Ishikawa (cell line): ENCODE measurements around a stretch of chr15.

GRCh38 chr15:62067491-62068078 is 808 bp downstream of the C2CD4A start:
- RRBS, result 2% methylated on average over 23 of the region's 66 CpGs

DNA sequence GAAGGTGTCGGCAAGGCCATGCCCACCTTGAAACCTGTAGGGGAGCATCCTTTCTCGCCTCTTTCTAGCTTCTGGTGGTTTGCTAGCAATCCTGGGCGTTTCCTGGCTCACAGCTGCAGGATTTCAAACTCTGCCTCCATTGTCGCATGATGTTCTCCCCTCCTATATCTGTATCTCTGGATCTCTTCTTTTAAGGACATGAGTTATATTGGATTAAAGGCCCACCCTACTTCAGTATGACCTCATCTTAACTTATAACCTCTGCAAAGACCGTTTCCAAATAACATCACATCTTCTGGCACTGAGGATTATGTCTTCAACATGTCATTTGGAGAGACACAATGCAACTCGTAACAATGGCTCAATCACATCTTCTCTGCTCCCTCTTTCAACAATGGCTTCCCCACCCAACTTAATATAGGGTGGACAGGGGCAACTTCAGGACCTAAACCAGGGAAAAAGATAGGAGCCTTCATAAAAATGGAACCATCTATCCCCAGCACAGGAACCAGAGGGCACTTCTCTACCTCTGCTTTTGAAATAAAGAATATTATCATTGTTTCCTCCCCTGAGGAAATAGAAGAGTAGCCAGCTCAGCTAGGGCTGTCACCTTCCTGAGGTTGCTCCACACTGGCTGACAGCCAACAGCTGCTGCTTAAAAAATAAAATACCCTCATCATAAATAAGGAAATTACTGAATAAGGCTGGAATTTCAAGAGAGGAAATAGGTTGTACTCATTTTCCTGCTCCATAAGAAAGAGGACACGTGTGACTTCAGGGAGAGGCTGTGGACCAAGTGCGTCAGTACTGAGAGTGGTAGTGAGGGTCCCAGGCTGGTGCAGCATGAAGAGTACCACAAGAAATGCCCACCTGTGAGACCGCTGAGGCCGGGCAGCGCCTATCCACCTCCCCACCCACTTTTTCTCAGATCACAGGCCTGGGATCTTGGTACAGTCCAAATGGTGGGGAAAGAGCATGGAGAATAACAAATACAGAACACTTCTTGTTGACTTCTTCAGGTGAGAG is 7.9 kb upstream of the C2CD4B start:
- RRBS, result no CpG with 5 or more reads among the region's 11 CpGs

DNA sequence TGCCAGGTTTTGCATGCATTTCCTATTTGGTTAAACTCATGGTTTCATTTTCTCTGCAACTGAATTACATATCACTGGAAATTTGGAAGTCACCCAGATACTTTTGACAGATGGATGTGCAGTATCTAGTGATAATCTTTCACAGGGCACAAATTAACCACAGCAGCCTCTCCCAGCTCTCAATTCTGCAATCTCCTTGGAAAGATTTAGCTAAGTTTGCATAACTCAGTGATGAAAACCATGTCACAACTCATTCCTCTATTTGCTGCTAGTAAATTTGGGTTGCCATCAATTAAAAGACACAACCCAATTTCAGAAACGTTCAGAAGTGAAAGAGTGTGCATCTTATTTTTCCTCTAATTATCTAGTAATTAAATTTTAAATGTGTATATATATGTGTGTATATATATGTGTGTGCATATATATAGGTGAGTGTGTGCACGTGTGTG is 162.2 kb upstream of the TPM1 start:
- RRBS, result no CpG with 5 or more reads among the region's 2 CpGs

DNA sequence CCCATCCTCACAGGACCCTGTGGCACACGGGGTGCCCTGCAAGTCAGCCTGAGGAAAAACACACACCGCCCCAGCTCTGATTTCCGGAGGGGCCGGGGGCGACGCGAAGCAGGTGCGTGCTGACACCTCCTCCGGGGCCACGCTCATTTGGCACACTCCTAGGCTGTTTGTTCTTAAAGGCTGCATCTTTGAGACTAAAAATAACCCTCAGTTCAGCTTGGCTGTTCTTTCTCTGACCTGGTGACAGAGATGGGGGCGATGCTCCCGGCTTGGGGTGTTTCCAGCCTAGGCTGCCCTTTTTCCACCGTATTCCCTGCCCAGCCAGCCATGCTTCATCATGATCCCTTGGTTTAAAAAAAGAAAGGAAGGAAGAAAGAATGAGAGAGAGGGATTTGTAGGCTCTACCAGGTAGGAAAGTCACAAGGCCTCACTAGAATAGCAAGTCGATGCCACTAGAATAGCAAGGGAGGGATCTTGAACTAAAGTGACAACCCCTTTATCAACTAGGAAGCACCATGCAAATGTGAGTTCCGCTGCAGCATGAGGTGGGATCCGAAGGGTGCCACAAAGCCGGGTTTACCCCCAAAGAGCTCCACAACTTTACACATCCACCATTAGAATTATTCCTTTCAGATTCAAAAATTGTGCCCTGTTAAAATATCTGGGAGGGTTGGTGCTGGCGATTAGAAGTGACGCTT is 141.3 kb upstream of the TPM1 start:
- RRBS, result 96% methylated on average over 9 of the region's 19 CpGs

DNA sequence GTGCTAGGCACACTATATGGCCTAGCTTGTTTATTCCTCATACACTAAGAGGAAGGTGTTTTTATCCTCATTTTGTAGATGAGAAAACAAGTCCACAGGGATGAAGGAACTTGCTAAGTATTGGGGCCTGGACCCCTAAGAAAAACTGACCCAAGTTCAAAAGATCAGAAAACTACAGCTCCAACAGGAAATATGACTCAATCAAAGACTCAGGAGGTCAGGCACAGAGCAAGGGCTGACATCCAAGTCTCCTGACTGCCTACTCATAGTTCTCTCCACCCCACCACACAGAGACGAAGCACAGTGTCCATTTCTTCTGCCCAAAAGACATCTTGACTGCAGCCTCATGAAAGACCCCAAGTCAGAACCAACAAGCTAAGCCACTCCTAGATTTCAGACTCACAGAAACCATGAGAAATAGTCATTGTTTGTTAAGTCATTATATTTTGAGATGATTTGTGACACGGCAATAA is 26.9 kb upstream of the TPM1 start:
- RRBS, result no CpG with 5 or more reads among the region's 2 CpGs

GRCh38 chr15:63019438-63020110 is 23.0 kb upstream of the TPM1 start:
- RRBS, result no CpG with 5 or more reads among the region's 11 CpGs

DNA sequence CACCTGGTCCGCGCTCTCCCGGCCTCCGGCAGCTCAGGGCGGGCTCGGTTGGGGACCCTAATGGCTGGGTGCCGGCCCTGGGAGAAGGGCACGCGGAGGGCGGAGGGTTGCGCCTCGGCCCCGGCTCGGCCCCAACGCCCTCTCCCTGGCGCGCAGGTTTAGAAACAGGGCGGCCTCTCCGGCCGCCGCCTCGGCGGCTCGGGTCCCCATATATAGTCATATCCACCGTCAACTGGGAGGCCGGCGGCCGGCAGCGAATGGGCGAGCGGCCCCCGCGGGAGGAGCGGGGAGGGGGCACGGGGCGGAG is 273 bp upstream of the TPM1 start:
- RRBS, result 10% methylated on average over 26 of the region's 36 CpGs

GRCh38 chr15:63059368-63060244 is 17.1 kb downstream of the TPM1 start:
- RRBS, result no CpG with 5 or more reads among the region's 10 CpGs

GRCh38 chr15:63234282-63234868 is 43.0 kb upstream of the APH1B start:
- RRBS, result no CpG with 5 or more reads among the region's 6 CpGs

DNA sequence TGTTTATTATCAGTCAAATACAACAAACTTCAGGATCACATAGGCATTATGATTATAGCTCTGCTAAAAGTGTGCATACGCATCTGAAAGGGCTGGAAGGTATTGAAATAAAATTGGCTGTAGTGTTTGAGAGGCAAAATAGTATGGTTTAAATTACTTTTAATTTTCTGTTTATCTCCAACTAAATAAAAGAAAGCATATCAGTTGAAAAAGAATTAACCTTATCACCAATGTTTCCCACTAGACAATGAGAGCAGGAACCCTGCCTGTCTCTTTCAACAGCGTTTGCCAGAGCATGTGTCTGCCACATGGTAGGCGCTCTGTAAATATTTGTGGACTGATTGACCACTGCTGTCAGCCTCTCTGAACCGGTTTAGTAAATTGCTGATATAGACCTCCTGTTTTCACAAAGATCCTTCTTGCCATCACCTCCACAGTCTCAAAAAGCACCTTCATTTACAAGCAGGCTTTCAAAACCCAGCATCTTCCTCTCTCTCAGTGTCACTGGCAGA is 38.1 kb upstream of the USP3 start:
- RRBS, result no CpG with 5 or more reads among the region's 4 CpGs

DNA sequence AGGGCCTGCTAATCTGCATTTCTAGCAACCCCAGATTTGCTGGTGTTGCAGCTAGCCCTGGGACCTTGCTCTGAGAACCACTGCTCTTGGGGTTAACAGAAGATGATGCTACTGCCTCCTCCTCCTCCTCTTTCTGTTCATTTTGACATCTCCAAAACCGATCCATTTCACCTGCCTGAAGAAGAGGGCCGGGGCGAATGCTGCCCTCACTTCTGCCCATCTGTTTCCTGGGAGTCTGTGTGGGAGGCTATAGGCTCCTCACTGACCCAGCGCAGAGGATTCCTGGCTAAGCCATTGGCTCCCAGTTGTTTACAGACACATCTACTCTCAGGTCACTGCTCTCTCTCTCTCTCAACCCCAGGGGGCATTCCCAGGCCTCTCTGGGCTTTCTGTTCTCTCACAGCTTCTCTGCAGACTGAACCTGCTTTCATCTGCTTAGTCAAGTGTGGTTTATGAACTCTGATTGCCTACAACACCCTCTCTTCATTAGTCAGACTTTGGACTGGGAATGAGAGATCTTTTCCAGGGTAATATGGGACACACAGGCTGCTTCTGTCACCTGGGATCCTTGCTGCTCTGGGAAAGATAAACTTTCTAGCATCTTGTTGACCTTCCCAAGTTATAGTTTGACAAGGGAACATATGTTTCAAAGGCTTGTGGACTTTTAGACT is 30.4 kb upstream of the USP3 start:
- RRBS, result no CpG with 5 or more reads among the region's 4 CpGs

- RRBS, result no CpG with 5 or more reads among the region's 6 CpGs
Observed at GRCh38 chr15:63560595-63561313, 36.4 kb upstream of the FBXL22 start.

DNA sequence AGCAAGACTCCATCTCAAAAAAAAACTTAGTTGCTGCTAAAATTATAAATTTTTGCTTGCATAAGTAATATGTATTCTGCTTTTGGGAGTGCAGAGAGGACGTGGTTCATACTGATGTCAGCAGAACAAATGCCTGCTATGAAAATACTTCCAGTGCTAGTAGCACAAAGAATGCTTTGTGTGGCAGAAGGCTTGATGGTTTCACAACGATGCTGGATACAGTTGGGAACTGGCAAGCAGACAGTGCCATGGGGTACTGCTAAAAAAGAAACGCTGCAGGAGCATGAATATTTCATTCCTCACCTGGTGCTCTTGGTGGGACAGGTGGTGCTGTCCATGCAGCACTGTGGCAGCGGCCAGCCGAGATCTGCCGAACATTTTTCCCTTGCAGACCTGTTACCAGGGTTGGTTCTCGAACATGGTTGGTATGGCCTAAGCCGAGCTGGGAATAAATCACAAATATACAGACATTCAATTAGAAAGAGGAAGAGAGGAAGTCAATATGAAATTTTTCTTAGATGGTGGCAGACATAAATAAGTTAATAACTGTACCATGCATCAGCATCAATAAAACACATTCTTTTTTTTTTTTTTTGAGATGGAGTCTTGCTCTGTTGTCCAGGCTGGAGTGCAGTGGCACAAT is 31.3 kb downstream of the FBXL22 start:
- RRBS, result no CpG with 5 or more reads among the region's 8 CpGs

- RRBS, result no CpG with 5 or more reads among the region's 7 CpGs
Observed at GRCh38 chr15:63630312-63630905, 33.2 kb downstream of the FBXL22 start.

GRCh38 chr15:63712414-63713130 is 115.4 kb downstream of the FBXL22 start:
- RRBS, result no CpG with 5 or more reads among the region's 5 CpGs

DNA sequence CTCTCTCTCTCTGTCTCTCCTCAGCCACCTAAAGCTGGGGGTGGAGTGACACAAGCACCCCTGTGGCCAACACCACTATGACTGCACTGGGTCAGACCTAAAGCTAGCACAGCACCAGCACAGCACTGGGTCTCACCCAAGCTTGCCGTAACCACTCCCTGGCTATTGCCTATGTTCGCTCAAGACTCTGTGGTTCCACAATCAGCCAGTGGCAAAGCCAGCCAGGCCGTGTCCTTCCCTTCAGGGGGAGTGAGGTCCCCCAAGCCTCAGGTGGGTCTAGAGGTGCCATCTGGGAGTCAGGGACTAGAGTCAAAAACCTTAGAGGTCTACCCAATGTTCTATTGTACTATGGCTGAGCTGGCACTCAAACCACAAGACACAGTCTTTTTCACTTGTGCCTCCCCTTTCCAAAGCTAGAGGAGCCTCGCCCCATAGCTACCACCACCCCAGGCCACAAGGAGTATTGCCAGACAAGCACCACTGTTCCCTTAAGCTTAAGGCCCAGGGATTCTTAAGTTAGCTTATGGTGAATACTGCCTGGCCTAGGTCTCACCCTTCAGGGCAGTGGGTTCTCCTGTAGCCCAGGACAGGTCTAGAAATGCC is 89.5 kb downstream of the HERC1 start:
- RRBS, result no CpG with 5 or more reads among the region's 4 CpGs

DNA sequence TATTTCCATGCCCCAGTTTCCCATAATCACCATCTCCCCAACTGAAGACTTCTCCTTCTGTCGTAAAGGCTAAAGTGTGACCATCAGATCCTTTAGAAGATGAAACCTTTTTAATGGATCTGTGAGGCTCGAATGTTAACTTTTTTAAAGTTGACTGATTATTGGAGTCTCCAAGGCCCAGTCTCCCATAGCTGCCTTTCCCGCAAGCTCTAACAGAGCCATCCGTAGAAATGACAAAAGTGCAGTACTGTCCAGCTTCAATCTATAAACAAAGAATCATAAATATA is 77.3 kb downstream of the HERC1 start:
- RRBS, result no CpG with 5 or more reads among the region's 4 CpGs

DNA sequence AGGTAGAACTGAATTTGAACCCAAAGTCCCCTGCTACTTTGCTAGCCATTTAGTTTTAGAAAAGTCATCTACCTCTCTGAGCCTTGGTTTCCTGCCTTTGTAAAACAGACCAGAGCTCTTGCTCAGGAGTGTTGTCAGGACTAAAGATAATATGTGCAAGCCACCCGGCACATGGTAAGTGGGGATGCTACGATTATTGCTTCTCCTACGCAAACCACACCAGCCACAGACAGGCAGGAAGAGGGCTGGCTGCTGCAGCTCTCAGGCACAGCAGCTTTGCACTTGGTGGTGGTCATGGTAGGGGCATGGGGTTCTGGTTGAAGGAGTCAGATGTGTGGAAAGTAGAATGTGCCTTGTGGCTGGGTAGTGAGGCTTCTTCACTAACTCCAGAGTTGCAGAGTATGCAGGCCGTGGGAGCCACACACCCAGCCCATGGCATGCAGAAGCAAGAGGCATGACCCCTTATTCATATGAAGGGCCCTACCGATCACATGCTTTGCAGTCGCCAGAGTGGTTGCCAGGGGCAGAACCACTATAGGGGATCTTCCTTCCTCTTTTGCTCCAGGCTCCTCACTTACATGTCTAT is 59.0 kb upstream of the HERC1 start:
- RRBS, result no CpG with 5 or more reads among the region's 6 CpGs

DNA sequence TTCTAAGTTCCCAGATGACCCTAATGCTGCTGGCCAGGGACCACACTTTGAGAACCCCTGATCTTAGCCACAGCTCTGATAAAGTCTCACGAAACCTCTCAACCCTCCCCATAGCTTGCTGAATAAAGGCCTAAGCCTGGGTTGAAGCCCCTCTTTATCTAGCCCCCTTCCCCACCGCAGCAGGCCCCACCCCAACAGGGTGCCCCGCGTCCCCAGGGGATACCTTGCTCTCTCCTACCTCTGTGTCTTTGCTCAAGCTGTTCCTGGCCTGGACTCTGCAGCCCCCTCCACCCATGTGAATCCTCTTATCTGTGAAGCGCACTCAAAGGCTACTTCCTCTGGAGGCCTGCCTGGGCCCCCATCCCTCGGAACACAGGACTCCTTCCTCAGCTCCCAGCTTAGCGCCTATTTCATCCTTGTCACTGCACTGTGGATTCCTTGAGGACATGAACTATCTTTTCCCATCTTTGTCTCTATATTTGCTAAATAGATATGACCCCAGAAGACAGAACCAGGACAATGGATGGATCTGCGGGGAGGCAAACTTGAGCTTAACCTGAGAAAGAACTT is 61.4 kb upstream of the HERC1 start:
- RRBS, result no CpG with 5 or more reads among the region's 8 CpGs